Epithelial cell of proximal tubule (primary cell): ENCODE measurements around a stretch of chr6.

- RAMPAGE, long total RNA, result no peak
- RRBS, result no CpG with 5 or more reads among the region's 8 CpGs
Measured at GRCh38 chr6:4901538-4902187, 102.2 kb downstream of the RPP40 start.

DNA sequence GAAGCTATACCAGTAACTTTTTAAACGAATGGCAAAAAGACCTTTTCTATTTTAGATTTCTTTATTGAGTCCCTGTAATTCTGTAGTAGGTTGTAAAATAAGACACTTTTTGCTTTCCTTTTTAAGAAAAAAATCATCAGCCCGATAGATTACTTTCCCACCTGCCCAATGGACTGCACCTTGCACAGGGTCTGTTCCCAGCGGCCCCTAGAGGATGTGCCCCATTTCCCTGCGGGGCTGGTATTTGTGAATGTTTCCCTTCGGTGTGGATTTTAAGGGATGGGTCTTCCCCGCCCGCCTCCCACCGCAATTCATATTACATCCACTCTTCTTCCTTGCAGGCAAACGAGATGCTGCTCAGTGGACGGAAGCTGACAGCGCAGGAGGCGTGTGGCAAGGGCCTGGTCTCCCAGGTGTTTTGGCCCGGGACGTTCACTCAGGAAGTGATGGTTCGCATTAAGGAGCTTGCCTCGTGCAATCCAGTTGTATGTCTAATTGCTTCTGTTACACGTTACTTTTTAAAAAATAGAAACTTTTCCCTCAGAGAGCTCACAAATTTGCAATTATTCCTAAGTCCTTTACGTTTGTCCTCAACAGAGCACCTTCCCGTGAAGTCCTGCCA lies 51.8 kb downstream of the RPP40 start:
- RAMPAGE, long total RNA, result no peak
- RRBS, result no CpG with 5 or more reads among the region's 19 CpGs

GRCh38 chr6:5095153-5095680 lies 10.1 kb downstream of the PPP1R3G start:
- RAMPAGE, long total RNA, result no peak
- RRBS, result 24% methylated on average over 1 of the region's 5 CpGs

DNA sequence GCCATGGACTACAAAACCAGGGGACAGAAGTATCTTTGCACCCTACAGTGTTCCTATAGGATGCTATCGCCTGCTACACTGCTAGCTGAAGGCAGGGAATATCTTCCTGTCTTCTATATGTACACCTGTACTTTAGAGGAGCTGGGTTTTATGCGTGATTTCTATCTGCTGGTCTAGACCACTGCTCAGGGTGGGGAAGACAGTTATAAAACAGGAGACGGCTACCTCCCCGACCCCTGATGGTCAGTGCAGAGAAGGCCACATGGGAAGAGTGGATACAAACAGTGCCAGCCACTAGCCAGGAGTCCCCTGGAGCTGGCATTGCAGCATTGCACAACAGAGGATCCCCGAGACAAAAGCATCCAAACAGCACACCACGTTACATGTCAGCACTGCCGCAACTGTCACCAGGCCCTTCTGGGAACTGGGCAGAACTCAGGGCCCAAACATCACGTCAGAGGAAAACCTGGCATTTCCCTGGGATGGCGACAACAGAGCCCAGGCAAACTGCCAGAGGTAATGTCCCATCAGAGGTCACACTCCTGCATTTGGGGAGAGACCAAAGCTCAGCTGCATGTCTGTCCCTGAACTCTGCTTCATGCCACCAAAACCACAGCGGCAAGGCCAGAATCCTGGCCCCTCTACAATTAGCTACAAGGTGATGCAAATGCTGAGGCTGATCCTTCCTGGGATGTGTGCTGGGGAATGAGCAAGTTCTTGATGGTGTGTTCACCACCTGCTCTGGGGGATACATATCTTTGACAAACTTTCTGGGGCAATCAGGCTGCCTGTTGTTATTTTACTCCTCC lies 36.3 kb downstream of the PPP1R3G start:
- RAMPAGE, long total RNA, result no peak
- RRBS, result no CpG with 5 or more reads among the region's 10 CpGs

- RAMPAGE, long total RNA, result no peak
- RRBS, result no CpG with 5 or more reads among the region's 8 CpGs
Measured at GRCh38 chr6:5174087-5174686, 86.6 kb downstream of the LYRM4 start.

DNA sequence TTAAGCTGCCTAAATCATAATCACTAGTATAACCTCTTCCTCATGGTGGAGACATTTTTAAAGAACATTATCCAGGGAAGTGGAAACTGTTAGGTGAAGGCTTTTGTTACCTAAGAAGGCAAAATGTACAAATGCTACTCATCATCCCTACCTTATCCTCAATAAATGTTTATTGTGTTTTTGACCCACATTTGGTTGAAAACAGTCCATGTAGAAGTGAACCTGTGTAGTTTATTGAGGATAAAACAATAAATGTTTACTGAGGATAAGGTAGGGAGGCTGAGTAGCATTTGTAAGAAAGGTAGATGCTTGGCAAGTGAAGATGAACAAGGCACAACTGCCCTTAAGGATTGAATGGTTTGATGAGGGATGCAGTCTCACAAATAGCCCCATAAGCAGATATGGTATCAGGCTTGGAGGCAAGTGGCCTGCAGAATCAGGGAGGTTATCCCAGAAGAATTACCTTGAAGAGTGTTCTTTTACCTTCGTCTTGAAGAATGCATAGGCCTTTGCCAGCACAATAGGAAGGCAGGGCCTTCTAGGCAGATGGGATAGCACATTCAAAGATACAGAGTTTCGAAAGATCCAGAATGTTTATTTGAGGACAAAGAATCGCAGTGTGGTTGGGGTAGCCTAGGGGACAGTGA lies 186.3 kb downstream of the FARS2 start:
- RAMPAGE, long total RNA, result no peak
- RRBS, result no CpG with 5 or more reads among the region's 3 CpGs

- RAMPAGE, long total RNA, result no peak
- RRBS, result no CpG with 5 or more reads among the region's 9 CpGs
Measured at GRCh38 chr6:5665164-5665774, 341.5 kb downstream of the NRN1 start.

DNA sequence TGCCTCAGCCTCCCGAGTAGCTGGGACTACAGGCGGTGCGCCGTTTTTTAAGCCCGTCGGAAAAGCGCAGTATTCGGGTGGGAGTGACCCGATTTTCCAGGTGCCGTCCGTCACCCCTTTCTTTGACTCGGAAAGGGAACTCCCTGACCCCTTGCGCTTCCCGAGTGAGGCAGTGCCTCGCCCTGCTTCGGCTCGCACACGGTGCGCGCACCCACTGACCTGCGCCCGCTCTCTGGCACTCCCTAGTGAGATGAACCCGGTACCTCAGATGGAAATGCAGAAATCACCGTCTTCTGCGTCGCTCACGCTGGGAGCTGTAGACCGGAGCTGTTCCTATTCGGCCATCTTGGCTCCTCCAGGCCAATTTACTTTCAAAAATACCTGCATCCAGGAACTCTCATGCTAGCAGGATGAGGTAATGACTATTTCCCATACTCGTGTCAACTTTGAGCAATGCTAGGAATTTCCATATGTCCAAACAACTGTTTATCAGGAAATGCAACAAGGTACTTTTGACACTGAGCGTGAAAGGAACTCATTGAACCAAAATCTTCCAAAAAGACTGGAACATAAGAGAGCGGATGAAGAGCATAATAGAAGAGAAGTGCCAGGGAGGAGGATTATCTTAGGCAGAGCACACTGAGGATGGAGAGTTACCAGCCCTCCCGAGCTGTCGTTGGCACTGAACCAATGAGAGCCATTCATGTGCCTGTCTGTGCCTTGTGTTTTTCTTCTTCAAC lies 114.5 kb downstream of the NRN1 start:
- RAMPAGE, long total RNA, result no peak
- RRBS, result no CpG with 5 or more reads among the region's 34 CpGs

DNA sequence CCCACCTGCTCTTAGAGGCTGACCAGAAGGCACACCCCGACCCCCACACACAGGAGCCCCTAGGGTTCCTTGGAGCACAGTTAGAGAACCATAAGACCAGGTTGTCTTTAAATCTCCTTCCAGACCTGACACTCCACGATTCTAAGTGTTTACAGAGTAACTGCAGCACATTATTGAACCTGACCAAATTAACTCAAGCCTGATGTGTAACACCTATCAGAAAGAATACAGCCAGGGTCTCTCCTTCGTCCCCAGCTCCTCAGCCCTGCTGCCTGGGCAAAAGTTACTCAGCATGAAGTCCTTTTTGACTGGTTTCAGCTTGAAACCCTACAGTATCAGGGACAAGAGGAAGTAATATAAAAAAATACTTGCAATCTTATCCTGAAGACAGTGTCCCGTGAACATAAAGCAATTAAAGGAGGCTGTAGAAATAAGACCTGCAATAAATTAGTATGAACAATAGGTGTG lies 114.9 kb downstream of the LY86 start:
- RAMPAGE, long total RNA, result no peak
- RRBS, result no CpG with 5 or more reads among the region's 4 CpGs

- RAMPAGE, long total RNA, result no peak
- RRBS, result no CpG with 5 or more reads among the region's 2 CpGs
Measured at GRCh38 chr6:6738723-6739232, 150.3 kb downstream of the LY86 start.

DNA sequence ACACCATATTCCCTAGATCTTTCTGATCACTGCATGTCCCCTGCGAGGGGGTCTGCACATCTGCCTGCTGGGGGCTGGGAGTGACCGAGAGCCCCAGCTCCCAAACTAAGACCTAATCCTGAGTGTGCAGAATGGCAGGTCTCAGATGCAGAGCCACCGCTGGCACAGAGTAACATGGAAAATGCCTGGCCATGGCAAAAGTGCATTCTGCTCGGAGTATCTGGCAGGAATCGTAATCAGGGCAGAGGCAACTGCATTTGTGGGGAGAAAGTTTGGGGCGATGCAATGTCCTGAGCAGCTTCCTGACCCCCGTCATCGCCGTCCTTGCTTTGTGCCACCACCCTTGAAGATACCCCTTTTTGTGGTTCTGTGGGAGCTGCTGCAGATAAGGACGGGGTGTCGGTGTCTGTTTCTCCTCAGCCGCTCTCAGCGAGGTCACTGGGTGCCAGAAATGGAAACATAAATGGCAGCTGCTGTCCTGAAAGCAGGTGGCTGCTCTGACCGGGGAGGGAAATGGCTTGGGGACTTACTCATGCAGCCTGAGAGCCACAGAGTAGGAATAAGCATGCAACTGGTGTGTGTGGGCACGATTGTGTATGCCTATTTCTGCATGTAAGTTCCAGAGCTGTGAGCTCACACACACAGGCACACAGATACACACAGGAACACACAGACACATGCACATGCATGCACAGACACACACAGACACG lies 158.0 kb downstream of the LY86 start:
- RAMPAGE, long total RNA, result no peak
- RRBS, result no CpG with 5 or more reads among the region's 16 CpGs

GRCh38 chr6:6799124-6799410 lies 210.5 kb downstream of the LY86 start:
- RAMPAGE, long total RNA, result no peak
- RRBS, result no CpG with 5 or more reads among the region's 1 CpG

DNA sequence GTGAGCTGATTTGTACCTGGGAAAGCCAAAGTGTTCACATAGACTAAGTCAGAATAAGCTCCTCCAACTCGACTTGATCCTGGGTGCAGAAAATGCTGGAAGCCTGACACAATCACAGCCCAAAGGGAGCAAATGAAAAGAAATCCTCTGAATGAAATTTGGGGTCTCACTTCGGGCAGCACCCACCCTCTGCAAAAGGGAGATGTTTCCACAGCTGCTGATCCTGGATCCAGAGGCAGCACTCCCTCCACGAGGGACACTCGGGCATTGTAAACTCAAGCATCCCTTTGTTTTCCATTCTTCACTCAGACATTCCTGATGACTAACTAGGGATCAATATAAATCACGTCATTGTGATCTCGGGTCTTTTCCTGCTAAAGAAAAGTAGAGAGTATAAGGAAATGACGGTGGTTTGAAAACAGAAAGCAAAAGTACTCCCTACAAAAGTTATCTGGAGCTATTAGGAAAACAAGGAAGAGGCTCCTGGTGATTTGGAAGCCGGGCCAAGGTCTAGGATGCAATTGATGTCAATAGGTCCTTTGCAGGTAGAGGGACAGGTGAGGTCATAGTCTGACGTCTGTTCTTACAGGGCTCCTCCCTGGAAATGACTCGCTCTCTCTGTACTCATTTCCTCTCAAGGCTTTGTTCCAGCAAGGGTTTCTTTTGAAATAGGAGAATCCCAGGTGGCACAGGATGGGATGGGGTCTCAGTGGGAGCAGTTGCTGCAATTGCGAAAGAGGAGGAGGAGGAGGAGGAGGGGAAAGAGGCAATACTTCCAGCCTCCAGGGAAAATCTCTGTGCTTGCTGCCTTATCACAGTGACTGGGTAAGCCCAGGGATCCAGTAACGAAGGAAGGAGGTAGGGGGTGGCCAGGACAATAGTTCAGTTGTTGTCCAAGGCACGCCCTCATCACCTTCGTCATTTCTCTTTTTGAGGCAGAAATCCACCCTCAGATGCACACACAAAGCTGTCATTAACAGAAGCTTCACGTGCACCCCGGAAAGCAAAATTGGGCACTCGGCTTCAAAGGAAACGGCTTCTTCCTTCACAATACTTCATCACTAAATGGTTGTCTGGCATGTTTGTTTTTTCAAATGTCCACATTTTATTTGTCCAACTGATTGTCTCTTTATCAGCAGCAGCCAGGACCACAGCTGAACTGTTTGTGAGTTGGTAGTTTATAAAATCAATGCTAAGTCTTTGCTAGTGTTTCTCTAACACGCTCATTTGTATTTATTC lies 222.9 kb downstream of the LY86 start:
- RAMPAGE, long total RNA, result no peak
- RRBS, result no CpG with 5 or more reads among the region's 19 CpGs

DNA sequence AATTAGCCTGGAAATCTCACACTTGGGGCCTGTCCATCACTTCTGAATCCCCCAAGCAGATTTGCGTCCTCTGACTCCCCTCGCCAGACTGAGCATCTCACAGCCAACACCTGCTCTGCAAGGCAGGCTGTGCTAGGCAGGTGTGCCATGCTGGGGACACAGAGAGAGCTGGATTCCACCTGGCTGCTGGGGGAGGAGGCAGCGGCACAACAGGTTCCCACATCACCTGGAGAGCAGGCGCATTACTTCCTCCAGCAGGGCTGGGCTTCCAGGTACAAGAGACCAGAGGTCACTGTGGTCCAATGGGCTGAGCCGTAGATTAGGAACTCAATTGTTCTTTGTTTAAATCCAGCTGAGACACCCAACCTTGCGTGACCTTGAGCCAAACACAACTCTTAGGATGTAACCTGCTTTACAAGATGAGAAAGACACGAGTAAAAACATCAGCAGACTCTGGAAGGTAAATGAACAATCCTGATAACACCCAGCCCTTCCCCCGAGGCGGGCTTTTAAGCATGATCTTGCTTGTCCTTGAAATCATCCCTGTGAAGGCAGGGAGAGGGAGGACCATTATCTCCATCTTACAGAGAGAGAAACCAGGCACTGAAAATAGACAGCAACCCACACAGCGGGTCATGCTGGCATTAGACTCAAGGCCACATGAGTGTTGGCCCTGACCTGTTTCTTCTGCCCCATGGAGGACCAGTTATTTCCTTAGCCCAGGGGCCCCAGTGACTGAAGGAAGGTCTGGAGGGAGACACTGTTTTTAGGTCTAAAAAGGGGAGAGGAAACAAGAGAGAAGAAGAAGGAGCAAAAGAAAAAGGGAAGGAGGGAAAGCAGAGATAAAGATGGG lies 216.5 kb upstream of the RREB1 start:
- RAMPAGE, long total RNA, result no peak
- RRBS, result no CpG with 5 or more reads among the region's 10 CpGs

DNA sequence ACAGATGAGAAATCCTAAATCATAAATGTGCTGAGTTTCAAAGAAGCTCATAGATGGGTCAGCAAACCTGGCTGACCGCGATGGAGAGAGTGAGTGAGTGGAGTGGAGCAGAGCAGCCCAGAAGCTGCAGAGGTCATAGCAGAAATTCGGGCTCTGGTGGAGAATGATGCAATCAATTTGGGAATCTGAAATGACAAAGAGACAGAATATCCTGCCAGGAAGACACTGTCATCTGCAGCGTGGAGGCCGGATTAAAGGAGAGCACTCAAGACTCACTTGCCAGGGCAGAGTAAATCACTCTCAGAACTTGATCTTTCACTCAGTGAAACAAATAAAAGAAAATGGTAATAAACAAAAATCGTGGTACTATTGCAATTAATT lies 109.6 kb upstream of the RREB1 start:
- RAMPAGE, long total RNA, result no peak
- RRBS, result no CpG with 5 or more reads among the region's 6 CpGs

GRCh38 chr6:7051738-7052390 lies 55.9 kb upstream of the RREB1 start:
- RAMPAGE, long total RNA, result no peak
- RRBS, result 1% methylated on average over 9 of the region's 58 CpGs

GRCh38 chr6:7058018-7058928 lies 49.5 kb upstream of the RREB1 start:
- RAMPAGE, long total RNA, result no peak
- RRBS, result no CpG with 5 or more reads among the region's 12 CpGs

DNA sequence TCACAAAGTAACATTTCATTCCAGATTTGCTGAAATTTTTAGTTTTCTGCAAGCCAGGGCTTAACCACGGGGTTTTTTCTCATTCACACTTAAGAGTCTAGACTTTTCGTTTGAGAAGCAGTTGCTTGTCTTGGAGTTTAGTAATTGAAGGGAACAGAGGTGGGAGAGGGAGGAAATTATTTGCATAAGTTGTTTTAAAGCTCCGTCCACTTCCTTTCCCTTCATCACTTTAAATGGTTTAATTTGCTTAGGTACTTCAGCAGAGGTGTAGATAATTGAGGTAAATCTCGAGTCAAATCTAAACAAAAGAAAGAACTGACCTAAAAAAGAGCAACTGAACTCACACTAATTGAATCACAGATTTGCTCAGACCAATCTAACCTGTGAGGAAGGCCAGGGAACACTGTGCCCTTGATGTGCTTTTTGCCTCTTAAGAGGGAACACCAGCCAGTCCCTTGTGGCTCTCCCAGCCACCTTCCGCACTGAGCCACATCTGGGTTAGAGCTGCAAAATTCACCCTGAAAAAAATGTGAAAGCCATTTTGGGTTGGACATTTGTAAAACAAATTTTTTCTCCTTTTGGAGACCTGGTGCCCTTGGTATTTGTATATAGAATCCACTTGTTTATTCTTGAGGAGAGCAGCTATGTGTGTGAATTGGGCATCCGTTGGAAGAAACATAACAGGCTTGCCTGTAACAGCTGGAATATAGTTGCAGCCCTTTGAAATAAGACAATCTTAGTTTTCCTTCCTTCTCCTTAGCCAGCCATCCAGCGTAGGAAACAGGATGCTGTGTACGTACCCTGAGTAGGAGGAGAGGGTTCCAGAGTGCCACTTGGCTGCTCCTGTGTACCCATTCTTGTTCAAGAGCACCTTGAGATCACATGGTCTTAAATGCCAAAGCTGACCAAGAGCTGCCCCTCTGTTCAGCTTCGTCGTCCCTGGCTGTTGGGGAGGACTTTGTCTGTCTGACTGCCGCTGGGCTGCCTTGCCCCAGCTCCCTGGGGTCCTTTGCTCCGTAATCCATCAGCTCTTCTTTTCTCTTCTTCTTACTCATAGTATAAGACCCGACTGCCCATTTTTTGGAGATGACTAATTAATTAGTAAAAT lies 48.6 kb downstream of the RREB1 start:
- RAMPAGE, long total RNA, result no peak
- RRBS, result no CpG with 5 or more reads among the region's 13 CpGs

DNA sequence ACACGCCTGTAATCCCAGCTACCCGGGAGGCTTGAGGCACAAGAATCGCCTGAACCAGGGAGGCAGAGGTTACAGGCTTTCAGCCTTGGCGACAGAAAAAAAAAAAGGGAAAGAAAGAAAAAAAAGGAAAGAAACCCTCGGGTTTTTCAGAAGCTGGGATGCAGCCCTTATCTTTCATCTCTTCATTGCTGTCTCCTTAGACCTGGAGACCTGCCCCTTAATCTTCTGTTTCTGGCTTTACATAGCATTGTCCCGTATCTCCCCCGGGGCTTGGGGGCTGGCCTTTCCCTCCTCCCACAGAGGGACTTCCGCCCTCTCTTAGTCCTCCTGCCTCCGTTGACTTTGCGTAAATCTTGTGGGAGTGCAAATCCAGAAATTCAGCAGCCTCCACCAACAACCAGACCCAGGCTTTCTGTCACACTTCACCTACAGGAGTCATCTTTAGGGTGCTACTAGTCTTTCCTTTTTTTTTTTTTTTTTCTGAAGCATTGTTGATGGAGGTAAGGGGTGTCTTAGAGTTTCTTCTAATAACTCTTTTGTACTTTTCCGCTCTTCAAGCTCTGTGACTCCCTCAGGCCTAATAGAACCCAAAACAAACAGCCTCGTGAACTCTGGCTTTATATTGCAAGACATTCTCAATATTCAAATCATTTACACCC lies 66.1 kb downstream of the RREB1 start:
- RAMPAGE, long total RNA, result no peak
- RRBS, result no CpG with 5 or more reads among the region's 12 CpGs

- RAMPAGE, long total RNA, result no peak
- RRBS, result no CpG with 5 or more reads among the region's 15 CpGs
Measured at GRCh38 chr6:7214873-7215702, 97.9 kb downstream of the SSR1 start.